Neural progenitor cell (in vitro differentiated cells): ENCODE measurements around a stretch of chr18.

DNA sequence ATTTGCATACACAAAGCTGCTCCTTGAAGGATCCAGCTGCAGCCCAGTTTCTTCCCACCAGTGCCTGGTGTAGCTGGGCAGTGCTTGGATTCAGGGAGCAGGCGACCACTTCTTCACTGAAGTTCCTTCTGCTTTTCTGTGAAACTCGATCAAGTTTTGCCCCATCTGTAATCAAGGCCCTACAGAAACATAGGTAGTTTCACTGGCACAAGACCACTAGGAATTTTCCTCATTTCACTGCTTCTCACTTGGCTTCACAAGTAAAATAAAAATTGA is 1.7 kb upstream of the LPIN2 start:
- RAMPAGE, long total RNA, result no peak

DNA sequence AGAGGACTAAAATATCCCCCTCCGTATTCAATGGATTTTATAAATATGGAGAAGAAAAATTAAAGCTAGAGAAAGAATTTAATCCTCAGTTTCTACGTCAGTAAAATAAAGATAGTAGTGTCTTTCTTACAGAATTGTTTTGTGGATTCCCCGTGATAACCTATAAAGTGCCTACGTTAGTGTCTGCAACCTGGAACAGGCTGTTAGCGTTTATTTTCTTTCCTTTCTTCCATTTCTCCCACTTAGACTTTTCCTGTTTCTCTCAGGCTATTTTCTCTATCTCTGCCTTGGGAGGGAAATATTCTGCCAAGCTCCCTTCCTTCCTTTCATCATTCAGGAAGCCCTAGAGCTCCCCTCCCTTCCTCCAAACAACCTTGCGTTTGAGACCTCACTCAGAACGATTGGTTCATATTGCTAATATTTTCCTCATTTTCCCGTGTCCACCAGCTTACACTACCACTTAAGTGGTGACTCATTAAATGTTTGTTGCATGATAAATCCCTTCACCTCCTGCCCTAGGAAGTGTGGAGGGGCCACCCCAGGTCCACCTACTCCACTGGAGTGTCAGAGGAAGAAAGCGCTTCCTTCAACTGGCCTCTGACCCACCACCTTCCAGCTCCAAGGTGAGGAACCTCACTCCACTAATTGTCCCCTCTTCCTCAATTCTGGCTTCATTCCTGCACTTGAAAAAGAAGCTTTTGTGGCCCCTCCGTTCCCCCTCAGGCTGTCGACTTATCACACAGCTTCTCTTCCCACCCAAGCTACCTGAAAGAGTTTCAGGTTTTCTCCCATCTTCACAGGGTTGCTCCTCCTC is 2.2 kb upstream of the LPIN2 start:
- RAMPAGE, long total RNA, result no peak

- RAMPAGE, long total RNA, result no peak
Observed at GRCh38 chr18:3045498-3045930, 32.6 kb upstream of the LPIN2 start.

GRCh38 chr18:3056000-3056261 is 43.0 kb upstream of the LPIN2 start:
- RAMPAGE, long total RNA, result no peak

DNA sequence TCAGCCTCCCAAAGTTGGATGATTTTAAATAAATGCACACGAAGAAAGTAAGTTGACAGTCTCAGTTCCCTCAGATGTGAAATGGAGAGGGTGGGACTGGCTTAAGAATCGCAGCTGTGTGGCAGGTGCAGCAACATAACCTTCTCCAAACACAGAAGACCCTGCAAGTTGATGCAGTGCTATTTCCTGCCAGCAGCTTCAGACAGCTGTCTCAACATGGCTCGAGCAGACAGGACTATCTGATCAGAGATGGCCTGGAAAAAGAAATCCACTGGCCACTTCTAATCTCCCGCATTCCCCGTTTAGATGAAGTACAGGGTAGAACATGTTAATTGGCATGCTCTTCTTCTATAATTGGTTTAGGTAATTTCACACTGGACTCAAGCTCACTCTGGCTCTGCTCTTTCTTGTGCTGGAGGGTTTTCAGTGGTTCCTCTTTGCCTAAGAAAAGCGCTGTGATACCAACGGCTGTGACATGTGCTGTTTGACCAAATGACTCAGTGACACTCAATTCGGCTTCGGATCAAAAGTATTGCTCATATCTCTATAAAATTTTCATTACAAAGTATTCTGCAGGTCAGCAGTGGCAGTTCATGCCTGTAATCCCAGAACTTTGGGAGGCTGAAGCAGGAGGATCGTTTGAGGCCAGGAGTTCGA is 40.2 kb downstream of the MYOM1 start:
- RAMPAGE, long total RNA, result no peak

- RAMPAGE, long total RNA, result no peak
Observed at GRCh38 chr18:3214556-3215253, 5.1 kb downstream of the MYOM1 start.

GRCh38 chr18:3383270-3383544 is 66.8 kb upstream of the TGIF1 start:
- RAMPAGE, long total RNA, result no peak

GRCh38 chr18:3449174-3449939 is 615 bp upstream of the TGIF1 start:
- RAMPAGE, long total RNA, result no peak

DNA sequence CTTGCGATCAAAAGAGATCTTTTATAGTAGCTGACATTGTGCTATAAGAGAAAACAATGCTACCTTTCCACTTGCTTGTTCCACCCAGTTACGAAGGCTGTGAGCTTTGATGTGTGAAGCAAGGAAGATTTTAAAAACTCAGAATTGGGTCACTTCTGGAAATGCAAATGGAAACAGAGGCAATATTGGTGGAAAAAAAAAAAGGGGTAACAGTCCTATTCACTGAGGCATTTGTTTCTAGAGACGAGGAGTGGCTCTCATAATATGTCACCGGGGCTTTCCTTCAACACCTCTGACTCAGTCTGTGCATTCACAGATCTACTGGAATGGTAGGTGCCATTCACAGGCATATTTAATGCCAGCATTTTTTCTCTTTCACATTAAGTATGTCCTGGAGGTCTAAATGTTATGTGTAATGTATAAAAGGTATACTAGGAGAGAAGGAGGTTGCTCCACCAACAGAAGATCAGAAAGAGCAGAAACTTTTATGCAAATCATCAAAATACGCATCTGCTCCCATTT is 91.8 kb downstream of the TGIF1 start:
- RAMPAGE, long total RNA, result no peak

DNA sequence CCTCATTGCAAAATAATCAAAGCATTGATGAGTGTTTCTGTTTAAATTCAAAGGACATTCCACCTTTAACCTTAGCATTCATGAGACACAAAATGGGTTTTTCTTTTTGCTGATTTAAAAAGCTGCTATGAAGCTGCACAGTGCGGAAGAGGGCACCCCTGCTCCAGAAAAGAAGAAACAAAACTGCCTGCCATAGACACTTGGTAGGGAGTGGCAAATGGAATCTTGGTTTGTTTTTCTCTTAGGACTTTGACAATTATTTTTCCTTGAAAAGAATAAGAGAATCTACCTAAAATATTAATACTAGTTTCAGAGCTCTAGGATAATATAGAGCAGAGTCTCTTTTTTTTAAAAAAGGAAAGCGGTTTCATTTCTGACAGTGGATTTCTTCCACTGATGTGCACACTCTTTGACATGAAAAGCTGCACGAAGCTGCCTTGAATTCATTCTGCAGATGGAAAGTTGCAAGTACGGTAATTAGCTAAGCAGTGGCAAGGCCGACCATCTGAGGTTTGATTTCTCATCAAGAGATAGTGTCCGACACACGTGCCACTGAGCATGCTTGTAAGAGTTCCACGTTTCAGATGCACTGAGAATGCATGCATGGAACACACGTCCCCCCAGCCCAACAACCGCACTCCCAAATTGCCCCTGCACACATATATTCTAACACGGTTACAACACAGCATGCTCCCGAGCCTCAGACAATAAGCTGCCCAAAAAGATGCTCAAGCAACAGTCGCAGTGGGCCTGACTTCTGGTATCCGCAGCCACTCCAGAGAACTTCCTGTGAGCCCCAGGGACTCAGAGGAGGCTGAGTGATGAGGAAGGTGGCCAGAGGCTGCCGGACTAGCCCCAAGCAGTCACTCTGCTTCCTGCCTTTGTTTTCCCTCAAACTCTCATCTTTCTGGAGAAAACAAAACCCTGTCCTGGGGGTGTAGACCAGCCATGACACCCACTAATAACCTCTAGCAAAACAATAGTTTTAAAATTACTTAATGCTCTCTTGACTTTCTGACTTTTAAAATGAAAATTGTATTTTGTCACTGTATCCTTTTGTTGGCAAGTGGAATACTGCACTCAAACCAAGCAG is 203.8 kb downstream of the TGIF1 start:
- RAMPAGE, long total RNA, result no peak

DNA sequence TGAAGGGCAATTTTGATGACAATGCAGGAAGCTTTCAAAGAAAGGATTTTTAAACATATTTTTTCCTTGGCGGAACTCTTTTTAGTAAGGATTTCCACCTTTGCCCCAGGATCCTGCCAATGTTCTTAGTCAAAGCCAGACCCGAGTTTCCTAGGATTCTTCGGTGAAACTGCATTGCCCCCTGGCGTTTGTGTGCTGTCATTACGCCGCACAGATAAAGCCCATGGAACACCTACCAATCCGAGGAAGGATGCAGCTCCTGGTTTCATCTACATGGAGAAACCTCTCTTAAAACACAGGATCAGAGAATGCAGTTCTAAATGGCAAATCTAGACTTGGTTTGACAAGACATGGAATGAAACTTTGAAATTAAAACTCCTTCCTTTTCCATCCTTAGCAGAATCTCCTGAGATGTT is 216.3 kb downstream of the TGIF1 start:
- RAMPAGE, long total RNA, result no peak

- RAMPAGE, long total RNA, result no peak
Observed at GRCh38 chr18:3795017-3795311, 345.0 kb downstream of the TGIF1 start.

- RAMPAGE, long total RNA, result no peak
Observed at GRCh38 chr18:3870770-3871405, 420.9 kb downstream of the TGIF1 start.

DNA sequence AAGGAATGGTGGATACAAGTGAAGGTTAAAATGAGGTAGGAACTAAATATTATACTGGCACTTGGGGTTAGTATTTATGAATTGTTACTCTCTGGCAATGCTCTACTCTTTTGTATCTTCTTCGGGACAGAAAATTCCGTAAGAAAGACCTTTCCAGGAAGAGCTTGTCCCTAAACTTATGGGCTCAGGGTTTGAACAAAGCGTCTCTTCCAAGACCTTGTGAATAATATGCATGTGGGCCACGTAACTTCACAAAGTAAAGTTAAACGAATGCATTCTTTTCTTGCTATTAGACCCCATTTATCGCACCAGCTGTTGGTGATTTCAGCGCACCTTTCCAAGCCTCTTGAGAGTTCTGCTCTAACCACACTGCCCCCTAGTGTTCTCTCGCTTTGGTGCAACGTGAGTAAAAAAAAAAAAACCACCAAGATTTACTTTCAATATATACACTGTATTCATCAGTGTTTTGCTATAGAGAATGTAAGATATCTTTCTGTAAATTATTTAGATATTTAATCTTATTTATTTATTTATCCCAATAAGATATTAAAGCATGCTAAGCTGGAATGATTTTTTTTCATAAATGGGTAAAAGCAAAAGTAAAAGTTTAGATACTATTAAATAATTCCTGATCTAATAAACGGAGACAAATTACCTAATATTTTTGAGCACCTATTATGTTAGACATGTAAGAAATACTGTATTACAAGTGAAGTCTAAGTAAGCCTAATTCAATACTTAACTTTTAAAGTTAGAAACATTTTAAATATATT is 459.6 kb downstream of the DLGAP1 start:
- RAMPAGE, long total RNA, result no peak

DNA sequence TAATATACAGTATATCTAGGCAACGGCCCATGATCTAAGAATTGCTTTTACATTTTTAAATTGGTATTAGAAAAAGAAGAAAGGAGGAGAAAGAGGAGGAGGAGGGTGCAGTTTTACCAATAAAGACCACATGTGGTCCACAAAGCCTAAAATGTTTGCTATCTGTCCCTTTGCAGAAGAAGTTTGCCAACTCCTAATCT is 175.2 kb upstream of the DLGAP1 start:
- RAMPAGE, long total RNA, result no peak

GRCh38 chr18:4691817-4692293 is 236.7 kb upstream of the DLGAP1 start:
- RAMPAGE, long total RNA, result no peak

GRCh38 chr18:5394615-5395408 is 99.3 kb upstream of the ZBTB14 start:
- RAMPAGE, long total RNA, result no peak

- RAMPAGE, long total RNA, result no peak
Observed at GRCh38 chr18:5417404-5417828, 121.9 kb upstream of the ZBTB14 start.

DNA sequence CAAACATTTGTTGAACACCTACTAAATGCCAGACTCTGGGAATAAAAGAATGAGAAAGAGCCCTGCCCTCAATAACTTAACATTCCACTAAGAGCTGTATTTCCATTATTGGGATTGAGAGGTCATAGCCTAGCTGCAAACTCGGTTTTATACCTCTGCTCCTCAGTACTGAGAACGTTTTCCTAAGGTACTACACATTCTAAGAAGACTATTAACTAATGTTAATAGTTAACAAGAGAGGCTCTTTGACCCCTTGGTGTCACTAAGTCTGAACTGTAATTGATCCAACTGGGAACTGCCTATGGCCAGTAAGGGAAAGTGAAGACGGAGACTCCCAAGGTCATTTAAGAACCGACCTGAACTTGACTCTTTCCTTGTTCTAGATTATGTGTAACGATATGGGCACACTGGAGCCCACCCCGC is 83.9 kb upstream of the EPB41L3 start:
- RAMPAGE, long total RNA, result no peak

DNA sequence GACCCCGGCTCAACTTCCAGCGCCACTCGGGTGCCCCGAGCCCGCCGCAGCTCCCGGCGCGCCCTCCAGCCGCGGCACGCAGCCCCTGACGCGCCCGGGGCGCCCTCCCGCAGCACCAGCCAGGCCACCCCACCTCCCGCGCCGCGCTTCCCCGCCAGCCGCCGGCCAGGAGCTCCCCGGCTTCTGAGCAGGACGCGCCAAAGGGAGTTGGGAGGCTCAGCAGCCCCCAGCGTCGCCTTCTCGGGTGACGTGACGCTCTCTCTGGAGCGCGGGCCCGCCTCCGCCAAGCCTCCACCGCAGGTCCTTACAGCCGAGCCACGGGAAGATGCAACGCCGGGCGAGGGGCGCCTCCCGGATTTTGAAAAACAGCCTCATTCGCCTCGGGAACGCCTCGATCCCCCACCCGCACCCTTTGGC is 85.0 kb upstream of the EPB41L3 start:
- RAMPAGE, long total RNA, result no peak